GM06990 (cell line): ENCODE results near the genes TRIM33 and NHLH2.

GRCh38 chr1:113940152-113941104 lies 11.3 kb downstream of the HIPK1 start:
- RRBS, result no CpG with 5 or more reads among the region's 15 CpGs

DNA sequence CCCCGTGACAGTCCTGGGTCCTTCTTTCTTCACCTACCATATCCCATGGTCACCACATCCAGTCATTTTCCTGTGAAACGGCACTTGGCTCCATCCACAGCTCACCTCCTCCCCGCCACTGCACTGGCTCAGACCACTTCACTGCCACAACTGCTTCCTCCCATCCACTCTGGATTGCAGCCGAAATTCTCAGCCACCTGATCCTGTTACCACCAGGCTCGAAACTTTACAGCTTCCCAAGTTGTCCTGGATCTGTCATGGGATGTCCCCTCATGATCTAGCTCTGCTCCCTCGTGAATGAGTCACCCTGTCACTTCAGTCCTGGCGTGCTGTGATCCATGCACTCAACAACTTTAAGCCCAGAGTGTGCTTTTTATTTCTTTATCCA lies 97.5 kb upstream of the SYT6 start:
- RRBS, result no CpG with 5 or more reads among the region's 7 CpGs

- RRBS, result no CpG with 5 or more reads among the region's 10 CpGs
Observed at GRCh38 chr1:114339307-114339899, 171.6 kb downstream of the TRIM33 start.

DNA sequence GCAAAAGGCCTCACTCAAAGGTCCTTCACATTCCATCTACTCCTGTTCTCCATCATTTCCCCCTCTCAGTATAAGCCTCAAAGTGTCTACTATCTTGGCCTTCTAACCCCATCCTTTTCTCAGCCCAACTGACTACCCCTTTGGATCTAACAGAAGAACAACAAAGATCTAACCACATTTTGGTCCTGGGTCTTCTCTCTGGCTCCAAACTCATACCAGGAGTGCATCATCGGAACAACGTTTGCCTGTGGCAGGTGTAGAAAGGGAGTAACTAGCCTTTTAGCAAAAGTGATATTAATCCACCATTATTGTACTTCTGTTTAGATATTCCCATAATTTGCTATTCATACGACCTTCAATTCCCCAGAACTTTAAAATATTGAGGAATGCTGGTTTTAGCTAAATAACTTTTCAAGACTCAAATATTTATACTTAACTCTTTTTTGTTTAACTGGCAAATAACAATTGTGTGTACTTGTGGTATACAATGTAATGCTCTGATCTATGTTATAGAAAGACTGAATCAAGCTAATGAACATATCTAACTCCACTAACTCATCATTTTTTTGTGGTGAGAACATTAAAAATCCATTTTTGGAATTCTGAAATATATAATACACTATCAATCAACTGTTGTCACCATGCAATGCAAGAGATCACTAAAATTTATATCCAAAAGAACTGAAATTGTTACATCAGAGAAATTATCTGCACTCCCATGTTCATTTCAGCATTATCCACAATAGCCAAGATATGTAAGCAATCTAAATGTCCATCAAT lies 90.6 kb downstream of the TRIM33 start:
- RRBS, result no CpG with 5 or more reads among the region's 3 CpGs

DNA sequence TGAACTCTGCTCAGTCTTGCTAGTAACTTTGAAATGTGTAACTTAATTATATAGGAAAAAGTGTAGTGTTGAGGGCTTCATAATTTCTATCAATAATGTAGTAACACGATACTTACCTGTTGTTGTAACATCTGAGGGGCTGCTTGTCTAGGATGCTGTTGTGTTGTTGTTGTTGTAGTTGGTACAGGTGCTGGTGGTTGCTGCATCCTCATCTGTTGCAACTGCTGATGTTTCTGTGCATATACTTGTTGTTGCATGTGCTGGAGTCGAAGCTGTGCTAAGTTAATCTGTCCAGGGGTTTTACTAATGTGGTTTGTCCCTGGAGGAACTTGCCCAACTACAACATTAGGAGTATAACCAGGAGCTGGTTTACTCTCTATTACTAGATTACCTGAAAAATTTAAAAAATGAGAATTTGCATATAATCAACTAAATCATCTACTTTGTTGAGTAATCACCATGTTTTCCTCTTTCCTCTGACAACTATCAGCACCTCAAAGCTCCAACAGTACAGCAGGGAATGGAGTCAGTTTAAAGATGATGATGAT lies 85.6 kb downstream of the TRIM33 start:
- RRBS, result no CpG with 5 or more reads among the region's 2 CpGs

DNA sequence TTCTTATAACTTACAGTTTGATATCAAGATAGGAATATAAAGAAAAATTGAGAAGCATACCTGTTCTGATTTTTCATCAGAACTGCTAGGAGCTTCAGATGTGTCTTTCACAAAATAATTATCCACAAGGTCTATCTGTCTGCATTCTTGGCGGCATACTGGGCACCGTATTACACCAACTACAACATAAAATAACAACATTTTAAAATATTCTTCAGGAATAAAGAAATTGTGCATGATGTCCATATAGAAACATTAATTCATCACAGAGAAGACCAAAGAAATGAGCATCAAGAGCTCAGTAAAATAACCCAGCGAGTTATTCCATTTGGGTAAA lies 46.8 kb downstream of the TRIM33 start:
- RRBS, result no CpG with 5 or more reads among the region's 3 CpGs

DNA sequence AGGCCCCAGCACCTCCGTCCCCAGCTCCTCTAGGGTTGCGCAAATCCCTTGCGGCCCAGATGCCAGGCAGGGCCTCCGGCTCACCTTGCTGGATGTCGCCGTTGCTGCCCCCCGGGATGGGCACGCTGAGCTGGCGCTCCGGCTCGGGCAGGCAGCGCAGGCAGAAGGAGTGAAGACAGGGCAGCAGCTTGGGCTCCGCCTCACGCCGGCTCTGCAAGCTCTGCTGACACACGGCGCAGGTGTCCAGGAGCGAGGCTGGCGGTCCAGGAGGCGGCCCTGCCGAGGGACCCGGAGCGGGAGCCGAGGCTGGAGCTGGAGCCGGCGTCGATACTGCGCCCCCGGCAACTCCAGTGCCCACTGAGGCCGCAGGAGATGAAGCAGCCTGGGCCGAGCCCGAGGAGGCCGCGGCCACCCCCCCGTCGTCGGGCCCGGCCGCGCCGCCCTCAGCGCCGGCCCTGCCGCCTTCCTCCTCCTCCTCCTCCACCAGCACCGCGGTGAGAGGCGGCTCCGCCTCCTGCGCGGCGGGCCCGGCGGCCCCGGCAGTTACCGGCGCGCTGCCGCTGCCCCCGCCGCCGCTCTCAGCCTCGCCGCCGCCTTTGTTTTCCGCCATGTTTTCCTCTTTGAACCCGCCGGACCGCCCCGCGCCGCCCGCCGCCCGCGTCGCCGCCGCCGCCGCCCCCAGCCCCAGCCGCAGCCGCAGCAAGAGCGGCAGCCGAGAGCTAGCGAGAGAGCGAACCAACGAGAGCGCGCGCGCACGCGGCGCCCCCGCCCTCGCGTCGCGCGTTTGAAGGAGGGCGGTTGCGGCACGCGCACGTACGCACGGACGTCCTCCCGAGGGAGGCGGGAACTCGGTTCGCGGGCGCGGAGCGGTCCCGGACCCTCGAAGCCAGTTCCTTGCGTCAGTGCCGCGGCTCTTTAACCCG lies at the start of gene TRIM33:
TRIM33 (minus strand) TSS at position 737 of the 923 bp plus-strand sequence.
- RRBS, result 5% methylated on average over 39 of the region's 122 CpGs

DNA sequence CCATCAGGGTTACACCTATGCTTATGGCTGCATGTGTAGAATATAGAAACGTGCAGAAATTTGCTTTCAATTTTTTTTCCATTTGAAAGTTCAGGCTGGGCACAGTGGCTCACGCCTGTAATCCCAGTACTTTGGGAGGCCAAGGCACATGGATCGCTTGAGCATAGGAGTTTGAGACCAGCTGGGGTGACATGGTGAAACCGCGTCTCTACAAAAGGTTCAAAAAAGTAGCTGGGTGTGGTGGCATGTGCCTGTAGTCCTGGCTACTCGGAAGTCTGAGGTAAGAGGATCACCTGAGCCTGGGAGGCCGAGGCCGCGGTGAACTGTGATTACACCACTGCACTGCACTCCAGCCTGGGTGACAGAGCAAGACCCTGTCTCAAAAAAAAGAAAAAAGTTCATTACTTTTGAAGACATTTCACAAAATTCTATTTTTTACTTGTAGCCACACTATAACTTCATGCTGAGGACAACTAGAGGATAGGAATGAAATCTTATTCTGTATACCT lies 2.0 kb upstream of the DENND2C start:
- RRBS, result no CpG with 5 or more reads among the region's 9 CpGs

GRCh38 chr1:114727515-114728276 lies 11.1 kb upstream of the NRAS start:
- RRBS, result no CpG with 5 or more reads among the region's 8 CpGs

DNA sequence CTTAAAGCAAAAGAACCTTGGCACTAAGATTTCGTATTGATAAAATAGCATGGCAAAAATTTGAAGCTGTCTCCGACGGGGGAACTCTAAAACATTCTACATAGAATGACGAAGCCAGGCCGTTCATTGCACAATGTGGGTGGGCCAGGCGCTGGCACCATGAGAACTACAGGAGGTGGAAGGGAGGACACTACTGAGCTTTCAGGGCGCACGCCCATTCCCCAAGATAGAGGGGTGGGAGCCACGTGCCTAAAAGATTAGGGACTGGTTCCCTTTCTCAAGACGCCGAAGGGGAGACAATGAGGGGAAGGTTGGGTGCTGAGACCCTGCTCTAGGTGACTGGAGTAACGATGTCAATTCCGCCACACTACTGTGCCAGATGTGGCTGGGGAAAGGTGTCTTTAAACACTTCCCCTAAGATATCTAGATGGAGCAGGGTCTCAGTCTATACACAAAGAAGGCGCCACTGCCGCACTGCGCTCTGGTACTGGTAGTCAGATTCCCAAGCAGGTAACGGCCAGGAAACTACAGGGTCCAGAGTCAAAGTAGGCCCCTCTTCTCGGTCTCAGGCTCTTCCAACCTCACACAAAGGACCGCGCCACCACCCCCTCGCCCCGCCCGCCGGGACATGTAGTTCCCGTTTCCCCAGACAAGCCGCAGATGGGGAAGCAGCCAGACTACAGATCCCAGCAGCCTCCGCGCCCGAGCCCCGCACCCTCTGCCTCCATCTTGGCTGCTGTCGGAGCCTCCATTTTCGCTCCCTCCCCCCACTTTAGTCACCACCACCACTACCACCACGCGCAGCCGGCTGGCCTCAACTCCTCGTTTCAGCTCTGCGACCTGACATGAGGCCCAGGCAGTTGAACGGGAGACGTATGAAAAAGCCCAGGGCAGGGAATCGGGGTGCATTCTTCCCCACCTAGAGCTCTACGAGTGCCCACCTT lies 623 bp downstream of the CSDE1 start:
- RRBS, result no CpG with 5 or more reads among the region's 41 CpGs

DNA sequence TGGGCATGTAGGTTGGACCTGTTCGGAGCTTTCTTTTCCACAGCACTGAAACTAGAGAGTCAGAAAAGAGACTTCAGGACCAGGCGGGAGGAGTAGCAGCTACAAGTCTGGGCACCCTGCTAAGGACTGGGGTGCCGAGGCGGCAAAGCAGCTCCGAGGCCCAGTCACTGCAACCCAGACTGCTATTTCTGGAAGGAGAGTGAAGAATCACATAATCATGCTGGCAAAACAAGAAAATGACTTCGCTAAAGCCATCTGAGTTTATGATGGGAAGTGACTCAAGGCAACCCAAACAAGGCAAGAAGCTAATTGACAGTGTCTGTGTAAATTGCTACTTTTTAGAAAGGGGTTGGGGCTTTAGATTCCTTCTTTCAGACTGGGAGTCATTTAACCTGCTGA lies 27.9 kb downstream of the TSHB start:
- RRBS, result no CpG with 5 or more reads among the region's 6 CpGs

GRCh38 chr1:115099024-115100099 lies 10.1 kb upstream of the TSPAN2 start:
- RRBS, result no CpG with 5 or more reads among the region's 13 CpGs

GRCh38 chr1:115282719-115283494 lies 55.1 kb downstream of the NGF start:
- RRBS, result no CpG with 5 or more reads among the region's 20 CpGs

- RRBS, result no CpG with 5 or more reads among the region's 19 CpGs
Observed at GRCh38 chr1:115671195-115671920, 29.6 kb downstream of the VANGL1 start.

DNA sequence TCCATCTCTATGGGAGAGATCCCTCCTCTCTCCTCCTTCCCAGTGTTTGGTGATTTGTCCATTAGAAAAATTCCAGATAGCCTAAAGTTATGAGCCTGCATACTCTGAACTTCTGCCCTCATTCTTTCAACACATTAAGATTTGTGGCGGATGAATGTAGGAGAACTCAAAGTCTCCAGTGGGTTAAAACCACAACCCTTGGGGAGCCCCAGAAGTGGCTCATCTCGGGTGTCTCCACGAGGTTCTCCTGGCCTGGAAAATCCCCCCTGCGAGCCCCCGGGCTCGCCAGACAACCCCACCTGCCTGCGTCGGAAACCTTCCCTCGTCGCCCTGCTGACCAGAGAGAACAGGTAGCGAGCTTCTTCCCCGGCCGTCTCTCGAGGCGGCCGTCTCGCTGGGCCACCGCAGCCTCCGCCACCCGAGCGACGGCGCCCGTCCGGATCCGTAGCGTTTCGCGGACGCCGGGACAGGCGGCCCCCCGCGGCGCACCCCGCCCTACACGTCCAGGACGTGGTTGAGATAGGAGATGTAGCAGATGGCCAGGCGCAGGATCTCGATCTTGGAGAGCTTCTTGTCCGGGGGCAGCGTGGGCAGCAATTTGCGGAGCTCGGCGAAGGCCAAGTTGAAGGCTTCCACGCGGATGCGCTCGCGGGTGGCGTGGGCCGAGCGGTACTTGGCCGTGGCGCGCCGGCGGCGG lies 3.3 kb downstream of the NHLH2 start:
- RRBS, result 30% methylated on average over 31 of the region's 59 CpGs

DNA sequence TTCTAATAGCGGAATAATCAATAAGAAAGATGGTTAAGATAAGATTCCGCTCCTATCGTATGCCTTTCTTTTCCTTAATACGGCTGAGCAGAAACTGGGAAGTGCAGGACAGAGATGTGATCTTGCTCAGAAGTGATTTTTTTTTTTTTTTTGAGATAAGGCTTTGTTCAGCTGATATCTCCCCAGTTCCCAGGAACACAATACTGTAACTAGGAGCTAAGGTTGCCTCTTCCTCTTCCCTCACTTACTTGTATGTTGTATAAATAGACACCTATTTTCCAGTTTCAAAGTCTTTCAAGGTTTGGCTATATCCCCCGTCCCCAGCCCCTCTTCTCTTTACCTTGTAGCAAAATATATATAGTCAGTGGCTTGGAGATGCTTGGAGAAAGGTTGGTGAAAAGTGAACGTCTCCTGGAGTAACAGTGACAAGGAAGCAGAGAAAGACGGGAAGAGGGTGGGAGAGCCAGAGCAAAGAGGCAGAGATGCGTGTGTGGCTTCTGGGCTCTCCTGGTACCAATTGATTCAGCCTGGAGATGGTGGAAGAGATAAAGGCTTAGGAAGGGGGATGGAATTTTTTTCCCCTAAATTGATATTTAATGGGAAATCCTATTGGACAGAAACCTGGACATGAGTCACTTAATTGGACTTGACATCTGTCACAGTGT lies at the start of gene NHLH2:
NHLH2 (minus strand) TSS at position 519 of the 665 bp plus-strand sequence.
- RRBS, result no CpG with 5 or more reads among the region's 8 CpGs

DNA sequence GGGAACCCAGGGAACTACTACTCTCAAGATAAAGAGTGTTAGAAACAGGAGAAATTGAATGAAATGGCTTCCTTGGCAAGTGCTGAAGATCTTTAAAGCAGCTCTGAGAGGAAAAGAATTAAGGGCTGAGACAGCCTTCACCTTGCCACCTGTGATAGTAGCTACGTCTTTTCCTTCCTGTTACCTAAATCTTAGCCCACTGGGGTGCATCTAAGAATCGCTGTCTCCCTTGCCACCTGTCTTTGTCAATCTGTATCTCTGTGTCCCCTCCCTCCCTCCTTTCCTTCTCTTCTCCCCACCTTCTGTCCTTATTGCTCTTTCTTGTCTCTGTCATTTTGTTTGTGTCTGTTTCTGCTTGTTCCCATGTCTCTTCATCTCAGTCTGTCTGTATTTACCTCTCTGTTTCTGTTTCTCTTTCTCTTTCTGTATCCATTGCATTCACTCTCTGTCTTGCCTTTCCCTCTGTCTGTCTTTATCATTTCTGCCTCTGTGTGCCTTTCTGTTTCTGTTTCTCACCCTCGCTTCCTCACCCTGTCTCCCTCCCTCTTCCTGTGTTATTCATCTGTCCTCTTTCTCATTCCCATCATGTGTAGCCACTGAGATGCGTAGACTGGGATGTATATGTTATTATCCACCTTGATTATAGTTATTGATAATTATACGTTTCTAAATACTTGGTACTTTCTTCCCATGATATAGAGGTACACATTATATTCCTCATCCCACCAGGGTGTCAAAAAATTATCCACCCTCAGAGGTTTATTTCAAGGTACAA lies 30.3 kb downstream of the SLC22A15 start:
- RRBS, result no CpG with 5 or more reads among the region's 5 CpGs

DNA sequence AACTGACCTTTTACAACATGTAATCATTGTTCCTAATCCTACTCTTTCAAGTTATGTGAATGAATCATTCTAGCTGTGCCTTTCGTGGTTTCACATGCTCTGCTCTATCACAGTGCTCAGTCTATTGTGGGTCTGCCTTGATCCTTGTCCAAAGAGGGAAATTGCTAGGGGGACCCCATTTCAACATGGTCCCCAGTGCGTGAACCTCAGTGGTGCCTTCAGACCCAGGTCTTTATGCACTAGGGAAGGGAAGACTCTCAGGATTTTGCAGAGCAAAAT lies 118.1 kb upstream of the ATP1A1 start:
- RRBS, result no CpG with 5 or more reads among the region's 2 CpGs

GRCh38 chr1:116375529-116375983 lies 2.5 kb downstream of the ATP1A1 start:
- RRBS, result no CpG with 5 or more reads among the region's 3 CpGs

- RRBS, result no CpG with 5 or more reads among the region's 6 CpGs
Observed at GRCh38 chr1:116380845-116381317, 7.8 kb downstream of the ATP1A1 start.